Measurements from ENCODE around the gene SPP2.

GRCh38 chr2:233408514-233409146 is 54.3 kb downstream of the DGKD start:
- RRBS = no CpG with 5 or more reads among the region's 6 CpGs

DNA sequence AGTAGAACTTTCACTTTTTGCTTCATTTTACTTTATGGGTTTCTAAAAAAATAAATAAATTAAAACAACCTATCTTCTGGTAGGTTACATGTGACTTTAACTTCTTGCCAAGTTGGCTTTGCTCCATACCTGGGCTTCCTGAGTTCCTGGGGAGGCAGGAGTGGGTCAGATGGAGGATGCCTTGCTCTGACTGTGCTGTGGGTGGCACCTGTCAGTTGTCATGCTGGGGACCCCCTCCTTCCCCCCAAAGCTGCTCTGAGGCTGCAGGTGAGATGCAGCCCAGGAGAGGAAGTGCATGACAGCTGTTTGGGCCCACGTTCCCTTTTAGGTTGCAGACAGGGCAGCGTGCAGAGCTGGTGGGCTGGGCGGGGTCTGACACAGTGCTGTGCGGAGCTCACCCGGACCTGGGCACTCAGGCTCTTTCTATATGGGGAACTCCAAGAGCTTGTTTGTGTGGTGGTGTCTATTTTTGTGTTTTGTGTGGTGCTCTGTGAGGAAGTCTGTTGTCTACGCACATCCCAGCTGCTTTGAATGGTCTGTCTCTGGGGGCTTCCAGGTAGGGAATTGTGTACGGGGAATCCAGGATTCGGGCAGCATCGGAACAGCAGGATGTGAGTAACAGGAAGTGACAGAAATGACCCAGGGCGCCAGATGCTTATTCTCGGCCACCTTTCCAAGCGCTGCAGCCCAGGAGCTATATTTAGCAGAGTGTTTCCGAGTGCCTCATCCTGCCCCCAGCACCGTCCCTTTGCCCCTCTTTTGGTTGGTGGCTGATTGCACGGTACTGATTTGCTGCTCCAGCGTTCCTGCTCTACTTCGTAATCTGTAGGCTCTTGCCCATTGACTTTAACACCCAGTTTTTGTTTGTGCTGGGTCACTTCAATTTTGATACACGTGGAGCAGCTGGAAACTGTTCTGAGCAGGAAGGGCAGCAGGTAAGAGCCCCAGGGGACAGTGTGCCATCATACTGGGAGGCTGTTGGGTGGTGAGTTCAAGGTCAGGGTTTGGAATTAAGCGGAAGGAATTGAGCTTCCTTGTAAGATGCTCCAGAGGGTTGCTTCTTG is 64.5 kb downstream of the DGKD start:
- RRBS = no CpG with 5 or more reads among the region's 19 CpGs

DNA sequence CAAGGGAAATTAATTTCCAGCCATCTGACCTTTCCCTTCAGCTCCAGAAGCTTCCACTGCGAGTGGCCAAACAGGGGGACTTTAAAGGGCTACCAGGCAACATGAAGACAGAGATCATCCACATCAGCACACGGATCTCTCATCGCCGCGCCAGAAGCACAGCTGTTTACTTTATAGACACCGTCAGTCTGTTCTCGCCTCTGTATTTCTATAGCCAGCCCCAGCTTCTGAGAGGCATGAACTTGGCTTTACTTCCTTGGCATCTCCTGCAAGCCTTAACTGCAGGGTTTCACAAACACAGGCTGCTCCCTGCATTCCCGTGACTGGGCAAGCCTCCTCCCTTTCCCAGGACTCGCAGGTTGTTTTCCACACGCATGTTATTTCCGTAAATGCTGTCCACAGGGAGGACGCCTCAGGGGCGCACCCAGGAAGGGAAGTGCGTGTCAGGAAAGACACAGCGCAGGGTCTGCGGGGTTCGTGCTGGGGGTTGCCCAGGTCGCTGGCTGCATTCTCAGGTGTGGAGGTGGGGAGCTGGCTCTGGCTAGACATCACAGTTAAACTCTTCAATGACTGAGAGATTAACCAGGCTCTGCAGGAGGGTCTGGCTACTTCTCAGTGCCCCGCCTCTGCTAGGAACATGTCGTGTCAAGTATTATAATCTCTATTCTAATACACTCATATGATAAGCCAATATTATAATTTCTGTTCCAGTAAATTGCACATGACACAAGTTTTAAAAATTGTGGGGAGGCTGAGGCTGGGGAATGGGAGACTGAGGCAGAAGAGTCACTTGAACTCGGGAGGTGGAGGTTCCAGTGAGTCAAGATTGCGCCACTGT is 84.9 kb downstream of the USP40 start:
- RRBS = no CpG with 5 or more reads among the region's 22 CpGs

- RRBS = no CpG with 5 or more reads among the region's 1 CpG
Measured at GRCh38 chr2:233557415-233557910, 9.1 kb downstream of the USP40 start.

DNA sequence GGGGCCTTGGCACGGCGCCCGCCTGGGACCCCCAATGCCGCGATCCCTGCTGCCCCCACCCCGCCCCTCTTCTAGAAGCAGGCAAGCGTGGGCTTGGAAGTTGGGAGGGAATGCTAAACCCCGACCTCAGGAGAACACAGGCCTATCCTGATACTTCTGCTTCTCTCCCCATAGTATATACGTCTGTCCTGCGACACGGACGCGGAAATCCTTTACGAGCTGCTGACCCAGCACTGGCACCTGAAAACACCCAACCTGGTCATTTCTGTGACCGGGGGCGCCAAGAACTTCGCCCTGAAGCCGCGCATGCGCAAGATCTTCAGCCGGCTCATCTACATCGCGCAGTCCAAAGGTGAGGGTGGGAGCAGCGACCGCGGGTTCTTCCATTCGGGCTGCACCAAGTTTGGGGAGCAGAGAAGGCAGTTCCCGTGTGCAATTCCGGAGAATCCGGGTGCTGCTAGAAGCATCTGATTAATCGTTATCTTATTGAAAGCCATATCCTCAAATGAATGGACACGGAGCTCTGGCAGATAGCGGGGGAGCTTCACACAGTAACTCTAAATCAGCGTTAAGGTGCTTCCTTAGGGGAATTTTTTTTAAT is 21.8 kb downstream of the TRPM8 start:
- RRBS = 14% methylated on average over 7 of the region's 34 CpGs

- RRBS = no CpG with 5 or more reads among the region's 4 CpGs
Measured at GRCh38 chr2:234050312-234050943, at the start of gene SPP2. SPP2 (plus strand) TSS chr2:234050702.

GRCh38 chr2:234168557-234169048 is 118.1 kb downstream of the SPP2 start:
- RRBS = no CpG with 5 or more reads among the region's 6 CpGs

GRCh38 chr2:234201786-234202175 is 151.3 kb downstream of the SPP2 start:
- RRBS = no CpG with 5 or more reads among the region's 2 CpGs

DNA sequence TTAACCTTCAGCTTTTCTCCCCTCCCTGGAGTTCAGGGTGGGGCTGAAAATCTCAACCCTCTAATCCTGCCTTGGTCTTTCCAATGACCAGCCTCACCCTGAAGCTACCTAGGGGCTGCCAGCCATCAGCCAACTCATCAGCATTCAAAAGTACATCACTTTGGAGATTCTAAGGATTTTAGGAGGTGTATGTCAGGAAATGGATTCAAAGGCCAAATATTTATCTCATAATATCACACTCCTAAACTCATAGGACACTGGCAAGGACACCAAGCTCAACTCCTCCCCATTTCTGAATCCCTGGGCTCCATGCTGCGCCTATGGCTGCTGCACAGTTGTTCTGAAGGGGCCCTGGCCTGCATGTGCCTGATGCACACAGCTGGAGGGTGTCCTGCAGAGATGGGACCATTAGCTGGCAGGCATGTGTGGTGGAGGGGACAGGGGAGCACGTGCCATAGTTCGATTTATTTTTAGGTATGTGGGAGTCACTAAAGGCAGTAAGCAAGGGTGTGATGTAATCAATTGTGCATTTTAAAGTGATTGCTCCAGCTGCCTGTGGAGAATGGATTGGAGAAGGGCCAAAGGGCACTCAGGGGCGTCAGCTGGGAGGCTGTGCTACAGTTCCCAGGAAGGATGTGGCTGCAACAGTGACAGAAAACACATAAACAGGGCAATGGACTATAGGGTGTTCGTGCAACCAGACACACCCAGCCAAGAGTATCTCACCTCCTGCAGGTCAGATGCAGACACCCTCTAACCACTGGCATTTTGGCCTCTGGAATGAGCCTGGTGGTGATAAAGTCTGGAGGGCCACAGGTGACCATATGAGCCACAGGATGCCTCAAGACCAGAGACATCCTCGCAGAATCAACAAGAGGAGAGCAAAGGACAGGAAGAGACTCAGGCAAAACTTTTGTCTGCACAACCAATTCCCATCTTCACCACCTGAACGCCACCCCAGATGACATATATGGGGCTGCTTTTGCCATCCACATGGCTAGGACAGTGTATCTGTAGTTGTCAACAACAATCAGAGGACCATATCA is 205.1 kb downstream of the ARL4C start:
- RRBS = no CpG with 5 or more reads among the region's 7 CpGs

DNA sequence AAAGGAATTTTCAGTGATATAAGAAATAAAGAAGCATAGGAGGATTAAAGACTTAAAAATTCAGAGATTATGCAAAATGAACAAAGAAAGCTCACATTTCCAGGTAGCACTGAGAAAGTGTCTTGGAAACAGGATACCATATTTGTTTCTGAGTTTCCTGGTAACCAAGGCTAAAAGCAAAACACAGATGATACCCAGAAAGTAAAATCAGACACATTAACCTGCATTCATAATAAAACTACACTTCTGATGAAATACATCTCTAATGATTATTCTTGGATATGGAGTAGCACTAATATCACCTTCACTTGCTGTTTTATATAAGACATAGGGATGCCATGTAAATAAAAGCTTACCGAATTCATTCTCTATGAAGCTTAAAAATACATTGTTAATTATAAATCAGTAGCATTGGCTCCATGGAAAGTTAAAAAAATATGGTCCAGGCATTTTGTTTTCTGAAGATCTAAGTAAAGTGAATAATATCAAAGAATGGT is 173.7 kb downstream of the ARL4C start:
- RRBS = no CpG with 5 or more reads among the region's 1 CpG

DNA sequence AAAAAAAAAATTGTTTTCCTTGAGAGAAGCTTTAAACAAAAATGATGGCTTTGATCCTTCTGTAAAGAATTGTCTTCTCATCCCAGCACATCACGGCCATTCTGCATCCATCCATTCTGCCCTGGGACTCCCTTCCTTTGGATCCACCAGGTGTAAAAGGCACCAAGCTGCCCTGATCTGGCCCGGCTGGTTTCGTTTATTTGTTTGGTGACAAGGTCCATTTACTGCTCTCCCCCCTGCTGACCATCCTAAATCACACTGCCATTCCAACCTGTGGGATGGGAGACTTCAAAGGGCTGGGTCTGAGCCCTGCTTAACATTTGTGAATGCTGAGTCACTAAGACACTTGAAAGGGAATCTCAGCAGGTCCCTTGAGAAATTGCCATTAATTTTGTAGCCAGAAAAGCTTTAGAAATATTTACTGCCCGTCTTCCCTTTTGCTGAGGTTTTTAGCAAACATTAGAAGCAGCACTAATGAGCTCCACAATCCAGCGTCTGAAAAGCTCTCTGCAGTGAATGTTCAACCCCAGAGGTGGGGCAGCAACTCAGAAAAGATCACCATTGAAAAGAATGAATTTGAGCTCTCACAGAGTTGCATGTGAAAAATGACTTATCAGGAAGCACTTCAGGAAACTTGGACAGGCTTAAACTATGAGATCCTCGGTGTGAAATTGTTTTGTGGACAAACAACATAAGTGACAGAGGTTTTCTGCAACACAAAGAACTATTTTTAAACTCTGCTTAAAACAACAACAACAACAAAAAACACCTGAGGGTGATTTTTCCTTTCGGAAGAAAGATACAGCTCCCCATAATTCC is 133.8 kb downstream of the ARL4C start:
- RRBS = no CpG with 5 or more reads among the region's 7 CpGs

- RRBS = no CpG with 5 or more reads among the region's 27 CpGs
Measured at GRCh38 chr2:234437377-234438894, 58.9 kb downstream of the ARL4C start.

DNA sequence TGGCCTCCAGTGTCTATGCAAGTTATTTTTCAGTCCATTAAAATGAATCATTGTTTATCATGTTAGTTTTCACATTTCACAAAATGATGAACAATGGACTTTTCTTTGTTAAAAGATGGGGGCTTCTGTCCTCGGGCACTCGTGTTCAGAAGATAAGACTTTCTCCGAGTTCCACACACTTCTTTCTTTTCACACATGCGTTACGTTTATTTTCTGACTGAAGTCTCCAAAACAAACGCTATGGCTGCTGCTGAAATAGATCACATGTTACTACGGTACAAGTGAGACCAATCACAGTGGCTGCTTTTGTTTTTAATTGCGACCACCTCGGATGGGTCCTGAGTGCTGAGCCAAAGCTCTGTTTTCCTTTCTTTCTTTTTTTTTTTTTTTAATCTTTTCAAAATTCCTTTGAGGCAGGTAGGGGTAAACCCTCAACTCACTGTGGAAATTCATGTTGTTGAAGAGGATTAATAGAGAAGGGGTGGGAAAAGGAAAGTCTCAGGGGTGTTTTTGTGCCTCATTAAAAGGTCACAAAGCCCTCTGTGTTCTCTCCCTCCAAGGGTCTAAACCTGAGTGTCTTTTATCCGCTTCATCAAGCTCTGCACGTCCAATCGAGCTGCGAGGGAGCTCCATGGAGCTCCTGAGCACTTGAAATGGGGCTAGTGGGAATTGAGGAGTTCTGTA is 48.3 kb downstream of the ARL4C start:
- RRBS = no CpG with 5 or more reads among the region's 13 CpGs

DNA sequence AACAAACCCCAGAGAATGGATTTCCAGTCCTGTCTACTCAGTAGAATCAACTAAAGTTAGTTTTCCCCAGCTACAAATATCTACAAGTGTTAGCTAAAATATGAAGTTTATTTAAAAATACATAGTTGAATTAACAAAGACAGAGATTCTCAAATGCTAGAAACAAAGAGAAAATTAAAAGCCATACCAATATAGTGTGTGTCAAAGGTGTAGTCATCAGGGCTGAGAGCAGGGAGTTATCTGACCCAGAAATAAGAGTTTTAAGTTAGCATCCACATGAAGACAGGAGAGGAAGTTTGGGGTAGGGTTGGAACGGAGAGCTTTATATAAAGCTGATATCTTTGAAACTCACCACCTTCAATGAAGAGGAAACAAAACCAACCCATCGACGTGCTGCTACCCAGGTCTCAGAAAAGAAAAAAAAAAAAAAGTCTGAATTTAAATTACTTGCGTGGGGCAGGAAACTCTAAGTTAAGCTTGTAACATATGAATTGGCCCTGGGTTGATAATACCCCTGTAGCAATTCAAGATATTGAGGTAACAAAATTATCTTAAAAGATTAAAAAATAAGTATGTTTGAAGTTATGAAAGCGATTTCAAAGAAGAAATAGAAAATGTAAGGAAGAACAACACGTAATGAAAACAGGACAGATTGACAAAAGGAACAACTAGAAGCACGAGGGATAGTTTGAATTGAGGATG is 42.4 kb downstream of the ARL4C start:
- RRBS = no CpG with 5 or more reads among the region's 7 CpGs

GRCh38 chr2:234632494-234632868 is 135.6 kb upstream of the ARL4C start:
- RRBS = no CpG with 5 or more reads among the region's 9 CpGs

GRCh38 chr2:234768702-234769488 is 182.9 kb upstream of the SH3BP4 start:
- RRBS = no CpG with 5 or more reads among the region's 10 CpGs

DNA sequence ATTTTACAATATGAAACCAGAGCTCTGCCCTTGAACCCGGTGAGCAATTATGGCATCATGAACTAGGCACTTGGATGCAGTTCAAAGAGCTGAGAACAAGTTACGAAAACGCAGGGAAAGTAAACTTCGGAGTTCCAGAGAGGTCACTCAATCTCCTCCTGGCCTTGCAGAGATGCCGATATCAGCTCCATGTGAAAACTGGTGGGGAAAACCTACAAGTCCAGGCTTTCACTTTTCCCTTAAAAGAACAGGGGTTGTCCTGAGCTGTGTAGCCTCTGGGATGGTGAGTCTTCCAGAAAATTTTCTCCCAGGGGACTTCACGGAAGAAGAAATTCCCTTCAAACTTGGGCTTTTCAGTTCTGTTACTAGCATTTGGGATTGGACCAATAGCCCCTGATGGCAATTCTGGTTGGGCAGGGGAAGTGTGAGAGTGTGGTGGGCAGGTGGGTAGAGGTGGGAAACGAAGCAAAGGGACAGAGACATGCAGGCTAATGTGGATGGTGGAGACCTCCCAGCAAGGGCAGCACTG is 71.1 kb upstream of the SH3BP4 start:
- RRBS = no CpG with 5 or more reads among the region's 7 CpGs

DNA sequence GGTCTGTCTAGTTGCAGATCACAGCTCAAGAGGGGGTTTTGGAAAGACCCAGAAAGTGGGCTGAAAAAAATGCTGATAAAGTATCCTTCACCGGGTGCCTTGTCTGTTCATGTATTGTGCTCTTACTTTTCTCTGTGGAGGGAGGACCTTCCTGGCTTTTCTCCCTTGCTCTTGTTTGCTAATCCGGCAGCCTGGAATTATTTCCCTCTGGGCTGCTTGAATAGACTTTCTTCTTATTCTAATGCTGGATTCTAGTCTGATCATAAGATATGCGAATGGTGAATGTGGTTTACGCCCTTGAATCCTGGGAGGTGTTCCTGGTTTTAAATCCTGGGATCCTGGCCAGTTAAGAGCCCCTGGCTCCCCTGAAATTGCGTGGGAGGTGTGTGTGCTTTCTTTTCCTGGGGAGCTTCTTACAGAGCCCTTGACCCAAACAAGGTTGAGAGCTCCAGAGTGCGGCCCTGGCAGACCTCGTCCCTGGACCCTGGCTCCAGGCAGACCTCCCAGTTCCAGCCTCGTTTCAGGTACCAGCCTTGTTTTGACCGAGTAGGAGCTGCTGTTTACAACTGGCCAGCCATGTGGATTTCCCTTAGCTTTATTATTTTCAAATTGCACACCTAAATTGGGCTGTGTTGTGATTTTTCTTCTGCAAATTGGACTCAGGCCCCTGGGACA is 2.7 kb downstream of the SH3BP4 start:
- RRBS = 12% methylated on average over 2 of the region's 9 CpGs

DNA sequence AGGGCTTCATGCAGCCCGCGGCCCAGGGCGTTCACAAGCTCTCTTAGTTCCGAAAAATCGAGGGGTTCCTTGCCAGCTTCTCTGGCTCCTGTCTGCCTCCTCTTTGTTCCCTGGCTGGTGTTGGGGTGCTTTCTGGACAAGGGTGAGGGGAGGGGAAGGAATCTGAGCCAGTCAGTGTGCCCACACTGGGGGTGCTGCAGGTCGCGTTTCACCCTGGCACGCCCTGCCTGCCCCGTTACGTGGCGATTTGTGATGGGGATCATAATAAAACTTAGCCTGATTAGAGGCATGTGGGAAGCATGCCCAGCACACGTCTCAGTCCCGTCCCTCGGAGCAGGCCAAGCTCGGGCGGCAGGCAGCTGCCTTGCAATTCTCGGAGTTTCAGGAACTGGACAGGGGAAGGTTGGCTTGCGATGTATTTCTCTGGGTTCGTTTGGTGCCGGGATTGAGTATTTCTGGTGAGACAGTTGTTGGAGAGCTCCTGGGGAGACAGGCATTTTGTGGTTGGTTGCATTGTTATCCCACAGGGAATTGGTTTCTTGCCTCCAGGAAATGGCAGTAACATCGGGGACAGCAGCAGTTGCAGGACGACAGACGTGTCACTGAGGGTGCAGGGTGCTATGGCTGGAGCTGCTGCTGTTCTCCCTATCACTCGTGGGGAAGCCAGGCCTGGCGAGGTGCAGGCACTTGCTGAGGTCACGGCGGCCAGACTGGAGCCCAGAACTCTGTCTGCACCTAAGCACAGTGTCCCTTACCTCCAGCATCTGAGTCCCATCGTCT is 23.0 kb downstream of the SH3BP4 start:
- RRBS = no CpG with 5 or more reads among the region's 28 CpGs

DNA sequence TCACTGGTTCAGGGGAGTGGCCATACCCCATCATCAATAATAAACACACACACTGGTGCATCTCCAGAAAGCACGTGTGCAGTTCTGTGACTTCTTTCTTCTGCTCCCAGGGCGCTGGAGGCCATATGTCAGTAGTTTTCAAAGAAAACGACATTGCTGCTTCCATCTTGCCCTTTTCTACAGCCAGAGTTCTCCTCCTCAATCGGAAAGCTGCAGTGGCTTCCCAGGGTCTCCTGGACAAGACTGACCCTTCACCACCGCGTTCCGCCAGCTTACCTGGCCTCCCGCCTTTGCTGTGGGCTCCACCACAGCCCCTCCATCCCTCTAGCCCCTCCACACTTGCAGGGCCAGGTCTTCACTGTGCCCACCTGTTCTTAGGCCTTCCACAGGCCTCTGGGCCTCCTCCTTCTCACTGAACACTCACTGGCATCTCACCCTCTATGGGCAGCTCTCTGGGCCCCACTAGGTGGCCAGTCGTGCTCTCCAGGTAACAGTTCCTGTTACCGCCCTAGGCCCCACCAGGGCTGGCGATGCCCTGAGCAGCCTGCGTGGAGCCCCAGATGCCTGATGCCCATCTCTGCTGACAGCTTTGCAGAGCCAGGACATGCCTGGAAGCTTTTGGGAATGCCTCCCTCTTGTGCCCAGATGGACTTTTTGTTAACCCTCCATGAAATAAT is 79.6 kb downstream of the SH3BP4 start:
- RRBS = no CpG with 5 or more reads among the region's 12 CpGs

Data from epithelial cell of esophagus (primary cell).